ENCODE data around the genes BBLN and TBC1D13.

DNA sequence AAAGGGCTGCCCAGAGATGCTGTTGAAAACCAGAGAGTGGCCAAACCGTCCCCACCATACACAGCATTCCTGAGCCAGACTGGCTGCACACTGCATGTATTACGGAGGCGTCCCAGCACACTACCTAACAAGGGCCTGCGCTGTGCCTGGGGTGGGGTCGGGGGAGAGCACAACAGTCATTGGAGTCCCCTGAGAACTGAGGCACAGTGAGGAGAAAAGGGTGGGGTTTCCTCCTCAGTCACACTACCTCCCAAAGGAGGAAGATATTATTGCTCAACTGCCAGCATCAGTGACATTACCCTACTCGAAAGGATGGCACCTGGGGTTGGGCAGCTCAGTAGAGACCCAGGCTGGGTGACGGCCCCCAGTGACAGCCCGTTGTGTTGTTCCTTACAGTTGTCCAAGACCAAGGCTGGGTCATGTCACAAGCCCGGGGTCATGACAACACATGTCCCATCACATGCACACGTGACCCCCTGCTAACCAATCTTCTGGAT is 4.4 kb downstream of the NAIF1 start:
- RRBS, 2 experiments, result no CpG with 5 or more reads among the region's 10 CpGs

DNA sequence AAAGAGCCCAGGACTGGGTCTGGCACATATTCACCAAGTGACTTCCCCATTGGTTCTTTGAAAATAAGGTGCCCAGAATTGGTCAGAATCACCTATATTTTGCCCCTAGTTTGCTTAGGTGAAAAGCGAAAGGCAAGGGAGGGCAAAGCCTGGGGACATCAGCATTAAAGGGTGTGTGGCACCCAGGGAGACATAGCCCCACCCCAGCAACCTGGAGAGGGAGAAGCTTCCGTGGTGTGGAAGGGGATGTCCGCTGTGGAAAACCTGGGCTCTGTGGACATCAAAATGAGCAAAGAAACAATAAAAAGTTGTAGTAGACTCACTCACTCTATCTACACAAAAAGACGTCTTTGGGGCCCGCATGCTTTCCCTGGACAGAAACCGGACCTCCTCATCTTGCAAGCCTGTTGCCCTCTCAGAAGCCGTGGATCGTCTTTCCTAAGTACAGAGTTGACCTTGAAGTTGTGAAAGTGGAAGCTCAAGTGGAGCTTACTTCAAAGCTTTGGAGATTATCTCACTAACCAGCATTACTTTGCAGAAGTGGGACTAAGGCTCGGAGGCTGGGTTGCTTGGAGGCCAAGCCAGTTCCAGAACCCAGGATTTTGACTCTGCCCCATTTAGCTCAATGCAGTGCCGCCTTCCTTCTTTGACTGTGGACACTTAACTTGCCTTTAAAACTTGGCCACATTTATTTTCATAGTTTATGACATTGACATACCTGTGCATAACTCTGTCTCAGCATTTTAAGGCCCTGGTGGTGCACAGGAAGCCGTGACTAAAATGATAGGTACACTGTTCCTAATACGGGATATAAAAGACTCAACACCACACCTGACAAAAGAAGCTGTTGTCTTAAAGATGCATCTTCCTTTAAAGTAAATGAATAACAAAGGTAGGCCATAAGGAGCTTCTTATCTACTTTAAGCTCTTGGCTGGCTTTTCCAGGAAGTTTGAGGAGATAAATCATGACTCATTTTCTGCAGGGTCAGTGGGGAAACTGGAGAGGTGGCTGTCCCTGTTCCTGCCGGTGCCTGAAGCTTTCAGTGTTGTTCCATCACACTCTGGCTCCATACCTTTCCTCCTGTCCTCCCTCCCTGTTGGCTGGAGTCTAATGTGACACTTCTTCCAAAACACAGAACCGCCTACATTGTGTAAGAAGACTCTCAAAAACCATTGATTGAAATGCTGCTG is 10.6 kb downstream of the SLC25A25 start:
- RRBS, 2 experiments, result no CpG with 5 or more reads among the region's 14 CpGs

DNA sequence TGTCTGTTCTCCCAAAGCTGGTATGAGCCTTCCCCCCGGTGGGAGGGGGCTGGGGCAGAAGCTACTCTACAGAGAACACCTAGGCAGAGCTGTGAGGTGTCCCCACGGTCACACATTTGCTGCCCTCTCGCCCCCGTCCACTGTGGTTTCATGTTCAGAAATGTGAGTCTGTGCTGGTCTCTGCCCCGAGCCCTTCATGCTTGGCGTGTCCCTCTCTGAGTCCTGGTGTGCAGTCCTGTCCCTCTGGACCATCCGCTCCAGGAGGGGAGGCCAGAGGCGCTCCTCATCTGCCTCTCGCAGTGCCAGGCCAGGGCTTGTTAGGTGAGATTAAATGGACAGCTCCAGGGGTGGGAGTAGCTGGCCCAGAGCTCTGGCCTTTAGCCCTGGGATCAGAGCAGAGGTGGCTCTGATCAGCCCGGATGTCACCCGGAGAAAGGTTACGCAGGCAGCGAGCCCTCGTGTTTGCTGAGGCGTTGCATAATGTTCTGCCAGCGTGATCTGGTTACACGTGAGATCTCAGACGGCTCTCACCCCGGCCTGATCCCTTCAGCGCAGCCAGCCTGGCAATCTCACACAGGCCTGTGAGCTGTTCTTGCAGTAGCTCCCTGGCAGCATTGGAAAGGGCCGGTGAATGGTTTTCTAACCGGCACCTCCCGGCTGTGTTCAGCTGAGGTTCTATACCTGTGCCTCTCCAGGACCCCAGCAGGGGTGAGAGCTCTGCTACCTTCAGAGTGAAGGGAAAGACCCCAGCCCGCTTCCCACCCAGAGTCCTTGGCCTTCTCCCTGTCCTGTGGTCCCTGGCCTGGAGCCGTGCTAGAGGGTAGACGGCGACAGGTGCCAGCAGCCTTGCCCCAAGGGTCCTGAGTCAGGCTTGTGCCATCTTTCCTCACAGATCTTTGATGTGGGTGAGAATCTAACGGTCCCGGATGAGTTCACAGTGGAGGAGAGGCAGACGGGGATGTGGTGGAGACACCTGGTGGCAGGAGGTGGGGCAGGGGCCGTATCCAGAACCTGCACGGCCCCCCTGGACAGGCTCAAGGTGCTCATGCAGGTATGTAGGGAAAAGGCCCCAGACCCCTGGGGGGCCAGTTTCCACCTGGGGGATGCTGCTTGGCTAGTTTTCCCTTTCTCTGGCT is 24.4 kb downstream of the PTGES2 start:
- RRBS, 2 experiments, result 94 to 100% methylated on average over 3 to 9 of the region's 32 CpGs

DNA sequence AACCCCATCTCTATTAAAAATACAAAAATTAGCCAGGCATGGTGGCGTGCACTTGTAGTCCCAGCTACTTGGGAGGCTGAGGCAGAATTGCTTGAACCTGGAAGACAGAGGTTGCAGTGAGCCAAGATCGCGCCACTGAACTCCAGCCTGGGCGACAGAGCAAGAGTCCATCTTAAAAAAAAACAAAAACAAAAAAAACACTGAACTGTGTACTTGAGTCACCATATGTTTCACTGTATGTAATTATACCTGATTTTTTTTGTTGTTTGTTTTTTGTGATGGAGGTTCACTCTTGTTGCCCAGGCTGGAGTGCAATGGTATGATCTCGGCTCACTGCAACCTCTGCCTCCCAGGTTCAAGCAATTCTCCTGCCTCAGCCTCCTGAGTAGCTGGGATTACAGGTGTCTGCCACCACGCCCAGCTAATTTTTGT is 15.2 kb downstream of the PTGES2 start:
- RRBS, 2 experiments, result no CpG with 5 or more reads among the region's 6 CpGs

GRCh38 chr9:128131876-128132596 is 4.5 kb upstream of the PTGES2 start:
- RRBS, 2 experiments, result 95% methylated on average over 2 of the region's 12 CpGs; no CpG with 5 or more reads in 1 of the 2 experiments

- RRBS, 2 experiments, result under 1 to 3% methylated on average over 36 of the region's 82 CpGs
Measured at GRCh38 chr9:128159415-128160491, at the start of gene BBLN. Gene BBLN, plus strand, starts transcription at chr9:128160265.

DNA sequence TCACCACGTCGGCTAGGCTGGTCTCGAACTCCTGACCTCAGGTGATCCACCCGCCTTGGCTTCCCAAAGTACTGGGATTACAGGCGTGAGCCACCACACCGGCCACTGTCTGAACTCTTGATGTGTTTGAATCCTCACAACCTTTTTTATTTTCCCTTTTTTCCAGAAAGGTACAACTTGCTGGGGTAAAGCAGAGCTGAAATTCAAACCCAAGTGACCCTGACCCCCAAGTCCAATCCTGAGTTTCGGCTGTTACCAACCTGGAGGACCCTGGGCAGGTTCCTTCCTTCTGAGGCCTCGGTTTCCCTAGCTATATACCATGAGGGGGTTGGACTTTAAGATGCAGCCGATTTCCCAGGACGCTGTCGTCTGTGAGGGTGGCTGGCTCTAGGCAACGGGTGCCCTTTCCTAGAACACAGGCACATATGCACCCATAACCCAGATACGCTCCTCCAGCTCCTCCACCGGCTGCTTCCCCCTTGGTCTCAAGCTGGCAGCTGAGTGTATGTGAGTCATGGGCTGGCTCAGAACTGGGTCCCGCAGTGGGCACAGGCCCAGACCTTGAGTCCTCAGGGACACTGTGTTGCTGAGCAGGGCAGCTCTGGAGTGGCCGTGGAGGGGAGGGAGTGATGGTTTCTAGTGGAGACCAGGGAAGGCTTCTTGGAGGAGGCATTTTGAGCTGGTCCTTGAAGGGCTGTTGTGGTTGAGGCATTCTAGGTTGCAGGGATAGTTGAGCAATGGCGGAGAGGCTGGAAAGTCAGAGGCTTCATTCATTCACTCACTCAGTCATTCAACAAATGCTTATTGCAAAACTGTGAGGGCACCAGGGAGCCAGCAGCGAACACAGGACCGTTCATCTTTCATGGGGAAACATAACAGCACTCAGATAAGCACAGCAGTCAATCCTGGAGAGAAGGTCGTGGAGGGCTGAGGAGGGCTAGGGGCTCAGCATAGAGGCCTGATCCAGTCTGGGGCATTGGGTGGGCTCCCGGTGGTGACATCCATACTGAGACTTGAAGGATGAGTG is 2.1 kb downstream of the BBLN start:
- RRBS, 2 experiments, result no CpG with 5 or more reads among the region's 21 CpGs

- RRBS, 2 experiments, result no CpG with 5 or more reads among the region's 11 CpGs
Measured at GRCh38 chr9:128169791-128170566, 9.9 kb downstream of the BBLN start.

DNA sequence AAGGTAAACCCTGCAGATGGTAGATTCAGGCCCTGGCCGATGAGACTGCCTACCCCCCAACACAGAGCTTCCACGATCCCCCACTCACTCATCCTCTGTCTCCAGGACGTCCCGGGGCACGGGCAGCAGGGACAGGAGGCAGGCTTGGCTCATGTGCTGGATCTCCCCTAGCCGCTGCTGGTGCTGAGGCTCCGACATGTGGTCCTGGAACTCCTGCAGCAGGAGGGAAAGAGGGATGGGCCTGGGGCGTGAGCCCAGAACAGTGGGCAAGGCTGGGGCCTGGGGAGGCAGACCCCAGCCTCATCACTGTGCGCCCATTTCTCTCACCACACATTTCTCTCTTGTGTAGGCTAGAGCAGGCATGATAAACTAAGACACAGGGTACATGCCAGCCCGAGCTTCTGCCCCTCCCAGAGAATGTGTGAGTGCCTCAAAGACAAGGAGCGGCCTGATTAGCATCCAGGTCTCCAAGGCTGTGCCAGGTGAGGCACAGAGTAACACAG is 15.1 kb downstream of the CIZ1 start:
- RRBS, 2 experiments, result no CpG with 5 or more reads among the region's 11 CpGs

DNA sequence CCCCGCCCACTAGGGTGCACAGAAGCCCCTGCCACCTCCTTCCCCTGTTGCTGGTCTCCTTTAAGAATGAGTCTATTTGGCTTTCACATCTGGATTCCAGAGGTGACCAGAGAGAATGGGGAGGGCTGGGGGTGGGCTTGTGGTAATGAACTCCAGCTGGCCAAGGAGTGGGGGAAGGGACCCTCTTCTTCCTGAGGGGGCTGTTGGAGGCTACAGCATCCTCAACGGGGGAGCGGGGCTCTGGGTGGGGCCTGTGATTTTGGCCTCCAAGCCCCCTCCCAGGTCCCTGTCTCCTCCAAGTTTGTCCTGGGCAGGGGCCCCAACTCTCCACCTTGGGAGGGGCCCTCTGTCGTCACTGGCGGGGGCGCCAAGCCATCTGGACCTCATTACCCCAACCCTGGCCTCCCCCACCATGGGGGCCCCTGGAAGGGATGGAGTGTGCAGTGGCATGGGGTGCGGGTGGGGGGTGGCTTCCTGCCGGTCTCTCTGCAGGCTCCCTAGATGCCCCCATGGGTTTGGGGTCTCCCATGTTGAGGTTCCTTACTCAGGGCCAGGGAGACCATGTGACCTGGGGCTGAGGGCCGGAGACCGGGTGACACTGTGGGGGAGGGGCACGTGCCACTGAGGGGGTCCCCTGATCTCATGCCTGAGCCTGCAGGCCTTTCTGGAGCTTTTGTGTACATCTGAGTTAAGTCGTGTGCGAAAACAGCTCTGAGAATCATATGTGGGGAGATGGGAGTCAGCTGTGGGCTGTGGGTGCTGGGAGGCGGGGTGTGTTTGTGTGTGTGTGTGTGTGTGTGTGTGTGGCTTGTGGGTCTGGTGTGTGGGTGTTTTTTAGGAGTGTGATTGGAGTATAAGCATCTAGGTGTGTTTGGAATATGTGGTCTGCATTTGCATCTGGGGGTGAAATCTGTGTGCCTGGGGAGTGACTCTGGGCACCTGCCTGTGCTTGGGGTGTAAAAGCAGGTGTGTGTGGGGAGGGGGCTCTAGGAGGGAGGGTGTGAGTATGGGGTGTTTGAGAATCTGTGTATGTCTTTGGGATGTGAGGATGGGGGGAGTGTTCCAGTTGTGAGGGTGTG is 32.3 kb downstream of the GOLGA2 start:
- RRBS, 2 experiments, result 96% methylated on average over 1 of the region's 14 CpGs; no CpG with 5 or more reads in 1 of the 2 experiments

DNA sequence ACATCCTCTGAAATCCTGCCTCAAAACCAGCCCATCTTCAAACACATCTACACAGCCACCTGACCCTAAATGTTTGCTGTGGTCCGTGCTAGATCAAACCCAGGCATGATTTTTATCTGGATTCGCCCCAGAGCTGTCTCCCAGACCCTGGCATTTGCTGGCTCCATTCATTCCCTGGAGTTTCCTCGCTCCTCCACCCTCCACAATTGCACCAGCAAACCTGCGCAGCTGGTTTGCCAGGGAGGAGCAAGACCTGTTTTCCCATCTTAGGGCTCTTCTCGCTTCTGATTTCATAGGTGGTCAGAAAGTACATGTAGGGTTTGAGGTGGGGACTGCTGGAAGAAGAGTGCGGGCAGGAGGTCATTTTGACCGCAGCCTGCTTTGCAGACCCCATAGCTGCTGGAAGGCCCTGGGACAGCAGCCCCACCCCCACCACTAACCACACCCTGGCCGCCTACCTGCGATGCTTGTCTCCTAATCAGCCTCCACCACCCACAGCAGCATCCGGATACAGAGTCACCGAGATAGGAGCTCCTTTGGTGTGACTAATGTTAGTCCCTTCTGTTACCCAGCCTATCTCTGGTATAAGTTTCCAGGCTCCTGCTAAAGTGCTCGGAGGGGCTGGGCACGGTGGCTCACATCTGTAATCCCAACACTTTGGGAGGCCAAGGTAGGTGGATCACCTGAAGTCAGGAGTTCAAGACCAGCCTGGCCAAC is 22.8 kb downstream of the SWI5 start:
- RRBS, 2 experiments, result no CpG with 5 or more reads among the region's 13 CpGs

DNA sequence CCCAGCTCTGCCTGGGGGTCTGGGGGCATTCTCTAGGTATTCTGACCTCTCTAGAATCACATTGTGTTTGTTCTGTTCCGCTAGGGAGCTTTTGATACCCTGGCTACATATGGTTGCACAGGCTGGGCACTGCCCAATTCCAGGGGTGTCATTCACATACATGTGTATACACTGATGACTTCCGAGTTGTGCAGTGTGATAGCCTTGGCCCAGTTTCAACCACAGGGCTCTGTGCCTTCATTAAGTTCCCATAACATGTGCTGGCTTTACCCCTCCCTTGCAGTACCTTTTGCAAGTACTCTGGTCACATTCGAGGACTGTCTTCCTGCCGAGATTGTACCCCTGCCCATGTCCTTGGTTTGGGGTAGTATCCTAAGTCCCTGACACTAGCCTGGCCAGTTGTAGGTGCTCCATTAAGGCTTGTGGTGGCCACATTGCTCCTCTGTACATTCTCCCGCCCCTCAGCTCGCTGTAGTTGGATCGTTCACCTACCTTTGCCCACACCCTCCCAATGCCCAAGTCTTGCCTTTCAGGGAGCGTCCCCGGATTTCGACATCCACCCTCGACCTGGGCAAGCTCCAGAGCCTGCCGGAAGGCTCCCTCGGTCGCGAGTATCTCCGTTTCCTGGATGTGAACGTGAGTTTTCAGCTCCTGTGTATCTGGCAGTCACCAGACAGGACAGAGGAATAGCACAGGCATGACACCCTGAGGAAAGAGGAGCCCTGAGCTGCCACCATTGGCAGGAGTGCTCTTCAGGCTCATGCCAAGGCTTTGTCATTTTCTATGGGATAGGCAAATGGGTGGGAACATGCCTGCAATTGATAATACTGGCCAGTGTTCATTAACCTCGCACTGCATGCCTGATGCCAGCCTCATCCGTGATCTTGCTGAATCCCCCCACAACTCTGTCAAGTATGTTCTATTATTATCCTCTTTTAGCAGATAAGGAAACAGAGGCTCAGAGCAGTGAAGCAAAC is 2.9 kb downstream of the COQ4 start:
- RRBS, 2 experiments, result 94 to 96% methylated on average over 4 of the region's 19 CpGs

DNA sequence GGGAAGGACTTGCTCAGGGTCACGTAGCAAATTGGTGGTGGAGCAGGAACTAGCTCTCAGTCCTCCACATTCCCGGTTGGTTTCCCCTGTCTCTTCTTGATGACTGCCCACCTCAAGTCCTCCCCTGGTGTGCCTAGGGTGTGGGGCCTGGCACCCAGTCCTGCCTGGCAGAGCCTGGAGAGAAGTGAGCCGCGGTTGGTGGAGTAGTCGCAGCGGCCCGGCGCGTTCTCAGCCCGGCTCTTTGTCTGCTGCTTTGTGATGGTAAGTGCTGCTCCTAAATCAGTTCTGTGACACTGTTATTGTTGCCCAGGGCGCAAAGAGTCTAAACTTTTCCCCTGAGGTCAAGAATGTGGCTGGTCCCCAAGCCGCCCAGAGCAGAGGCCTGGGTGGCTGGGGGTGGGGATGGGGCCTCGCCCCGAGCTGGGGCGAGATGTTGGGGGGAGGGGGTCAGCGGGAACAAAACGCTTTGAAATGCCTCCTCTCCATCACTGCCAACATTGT is 11.8 kb upstream of the CERCAM start:
- RRBS, 2 experiments, result no CpG with 5 or more reads among the region's 17 CpGs

DNA sequence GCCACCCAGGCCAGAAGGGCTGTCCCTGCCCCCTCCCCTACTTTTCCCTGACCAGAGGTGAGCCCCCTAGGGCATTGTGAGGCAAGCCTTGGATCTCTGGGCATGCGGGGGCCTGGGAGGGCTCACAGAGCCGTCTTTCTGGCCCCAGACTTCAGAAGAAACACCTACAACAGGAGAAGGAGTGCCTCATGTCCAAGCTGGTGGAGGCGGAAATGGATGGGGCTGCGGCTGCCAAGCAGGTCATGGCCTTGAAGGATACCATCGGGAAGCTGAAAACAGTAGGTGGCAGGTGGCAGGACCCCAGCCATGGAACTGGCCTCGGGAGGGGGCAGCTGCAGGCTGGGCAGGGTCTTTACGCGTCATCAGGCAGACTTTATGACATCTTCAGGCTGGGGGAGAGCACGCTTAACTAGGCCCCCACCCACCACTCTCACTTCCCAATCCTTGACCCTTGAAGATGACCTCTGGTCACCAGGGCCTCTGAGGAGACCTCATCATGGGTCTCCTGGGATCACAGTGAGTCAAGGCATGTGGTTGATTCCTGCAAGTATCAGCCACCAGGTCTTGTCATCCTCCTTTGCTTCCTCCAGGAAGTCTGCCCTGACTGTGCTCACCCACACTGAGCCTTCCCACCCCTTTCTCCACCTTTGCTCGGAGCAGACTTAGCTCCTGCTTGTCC is 17.1 kb downstream of the ODF2 start:
- RRBS, 2 experiments, result no CpG with 5 or more reads among the region's 10 CpGs

DNA sequence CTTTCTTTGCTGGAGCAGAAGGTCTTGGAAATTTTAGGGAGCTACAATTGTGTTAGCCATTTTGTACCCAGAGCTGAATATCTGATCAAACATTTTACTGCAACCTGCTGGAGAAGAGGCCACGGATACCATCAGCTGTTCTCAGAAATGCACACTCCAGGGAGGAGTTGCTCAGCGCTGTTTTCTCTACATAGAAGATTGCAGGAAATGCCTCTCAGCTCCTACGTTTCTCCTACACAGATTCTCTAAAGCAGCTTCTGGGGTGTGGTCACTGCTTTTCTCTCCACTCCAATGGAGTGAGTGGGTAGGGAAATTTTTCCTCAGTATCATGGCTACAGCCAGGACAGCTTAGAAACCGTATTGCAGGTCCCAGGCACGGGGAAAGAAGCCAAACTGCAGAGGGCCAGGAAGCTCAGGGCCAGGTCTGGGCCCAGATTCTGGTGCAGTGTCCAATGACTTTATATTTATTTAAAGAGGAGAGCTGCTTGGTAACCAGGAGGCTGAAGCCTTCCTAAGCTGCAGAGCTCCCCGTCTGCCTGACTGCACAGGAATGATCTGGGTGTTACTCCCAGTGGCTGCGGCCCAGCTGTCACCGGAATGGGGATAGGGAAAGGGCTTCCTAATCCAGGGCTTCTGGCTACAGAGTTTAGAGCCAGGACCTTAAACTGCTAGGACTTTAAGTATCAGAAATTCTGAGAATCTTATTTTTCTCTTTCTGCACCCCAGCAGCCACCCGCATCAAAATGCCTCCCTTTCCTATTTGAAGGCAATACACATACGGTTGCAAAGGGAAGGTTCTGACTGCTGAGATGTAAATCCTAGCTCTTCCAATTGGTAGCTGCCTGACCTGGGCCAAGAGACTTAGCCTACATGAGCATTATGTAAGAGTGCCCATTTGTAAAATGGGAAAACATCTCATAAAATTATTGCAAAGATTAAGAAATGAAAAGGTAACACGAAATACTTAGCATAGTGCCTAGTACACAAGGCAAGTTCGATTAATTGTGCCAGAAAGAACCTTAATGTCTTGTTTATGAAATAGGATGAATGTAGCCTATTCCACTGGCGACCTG is 1.4 kb upstream of the SPTAN1 start:
- RRBS, 2 experiments, result no CpG with 5 or more reads among the region's 13 CpGs

DNA sequence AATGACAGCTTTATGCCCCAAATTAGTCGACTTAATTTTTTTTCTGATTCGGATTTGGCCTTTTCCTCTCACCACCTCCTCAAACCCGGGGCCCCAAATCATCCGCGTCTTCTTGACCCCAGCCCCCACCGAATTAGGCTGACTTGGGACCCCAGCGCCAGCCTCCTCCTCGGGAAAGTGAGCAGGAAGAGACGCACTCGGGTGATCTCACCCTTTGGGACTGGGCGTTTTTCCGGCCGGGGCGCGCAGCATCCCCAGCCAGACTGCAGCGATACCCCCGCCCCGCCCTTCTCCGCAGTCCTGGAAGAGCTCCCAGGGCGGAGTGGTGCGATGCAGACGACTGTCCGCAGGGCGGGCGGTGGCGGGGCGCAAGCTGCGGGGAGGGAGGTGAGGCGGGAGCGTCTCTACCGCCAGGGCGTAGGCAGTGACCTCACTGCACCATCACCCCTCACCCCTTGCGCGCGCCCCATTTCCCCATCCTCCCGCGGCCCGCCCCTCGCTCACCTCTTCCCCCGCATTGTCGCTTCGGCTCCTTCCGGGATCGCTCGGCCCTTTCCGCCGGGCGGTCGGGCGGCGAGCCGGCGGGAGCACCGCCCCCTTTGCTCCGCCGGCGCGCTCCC is 413 bp upstream of the SPTAN1 start:
- RRBS, 2 experiments, result no CpG with 5 or more reads among the region's 58 CpGs

DNA sequence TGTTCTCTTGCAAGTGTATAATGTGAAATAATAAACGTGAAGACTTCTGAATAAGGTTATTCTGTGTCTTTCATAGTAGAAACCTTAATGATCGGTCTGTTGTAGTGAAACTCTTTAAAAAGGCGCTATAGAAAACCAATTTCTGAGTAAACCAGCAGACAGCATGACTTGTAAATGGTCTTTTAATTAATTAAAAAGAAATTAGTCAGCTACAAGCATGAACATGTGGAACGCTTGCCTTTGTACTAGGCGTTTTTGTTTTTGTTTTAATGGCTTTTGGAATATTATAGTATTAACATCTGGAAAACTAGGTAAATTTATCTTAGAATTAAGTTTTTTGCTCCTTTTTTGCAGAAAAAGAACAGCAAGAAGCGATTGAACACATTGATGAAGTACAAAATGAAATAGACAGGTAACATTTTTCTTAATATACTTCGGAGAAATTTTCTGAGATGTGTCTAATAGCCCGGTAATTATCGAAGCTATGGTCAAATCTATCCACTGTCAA is 1.8 kb downstream of the SET start:
- RRBS, 2 experiments, result no CpG with 5 or more reads among the region's 9 CpGs

- RRBS, 2 experiments, result no CpG with 5 or more reads among the region's 5 CpGs
Measured at GRCh38 chr9:128765450-128766015, 6.2 kb downstream of the ZER1 start.

DNA sequence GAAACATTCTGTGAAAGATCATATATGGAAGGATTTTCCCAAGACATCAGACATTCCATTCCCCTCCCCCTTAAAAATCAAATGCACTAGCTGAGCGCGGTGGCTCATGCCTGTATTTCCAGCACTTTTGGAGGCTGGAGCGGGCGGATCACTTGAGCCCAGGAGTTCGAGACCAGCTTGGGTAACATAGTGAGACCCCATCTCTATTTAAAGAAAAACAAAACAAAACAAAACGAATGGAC is 1.0 kb downstream of the ZER1 start:
- RRBS, 2 experiments, result no CpG with 5 or more reads among the region's 6 CpGs

DNA sequence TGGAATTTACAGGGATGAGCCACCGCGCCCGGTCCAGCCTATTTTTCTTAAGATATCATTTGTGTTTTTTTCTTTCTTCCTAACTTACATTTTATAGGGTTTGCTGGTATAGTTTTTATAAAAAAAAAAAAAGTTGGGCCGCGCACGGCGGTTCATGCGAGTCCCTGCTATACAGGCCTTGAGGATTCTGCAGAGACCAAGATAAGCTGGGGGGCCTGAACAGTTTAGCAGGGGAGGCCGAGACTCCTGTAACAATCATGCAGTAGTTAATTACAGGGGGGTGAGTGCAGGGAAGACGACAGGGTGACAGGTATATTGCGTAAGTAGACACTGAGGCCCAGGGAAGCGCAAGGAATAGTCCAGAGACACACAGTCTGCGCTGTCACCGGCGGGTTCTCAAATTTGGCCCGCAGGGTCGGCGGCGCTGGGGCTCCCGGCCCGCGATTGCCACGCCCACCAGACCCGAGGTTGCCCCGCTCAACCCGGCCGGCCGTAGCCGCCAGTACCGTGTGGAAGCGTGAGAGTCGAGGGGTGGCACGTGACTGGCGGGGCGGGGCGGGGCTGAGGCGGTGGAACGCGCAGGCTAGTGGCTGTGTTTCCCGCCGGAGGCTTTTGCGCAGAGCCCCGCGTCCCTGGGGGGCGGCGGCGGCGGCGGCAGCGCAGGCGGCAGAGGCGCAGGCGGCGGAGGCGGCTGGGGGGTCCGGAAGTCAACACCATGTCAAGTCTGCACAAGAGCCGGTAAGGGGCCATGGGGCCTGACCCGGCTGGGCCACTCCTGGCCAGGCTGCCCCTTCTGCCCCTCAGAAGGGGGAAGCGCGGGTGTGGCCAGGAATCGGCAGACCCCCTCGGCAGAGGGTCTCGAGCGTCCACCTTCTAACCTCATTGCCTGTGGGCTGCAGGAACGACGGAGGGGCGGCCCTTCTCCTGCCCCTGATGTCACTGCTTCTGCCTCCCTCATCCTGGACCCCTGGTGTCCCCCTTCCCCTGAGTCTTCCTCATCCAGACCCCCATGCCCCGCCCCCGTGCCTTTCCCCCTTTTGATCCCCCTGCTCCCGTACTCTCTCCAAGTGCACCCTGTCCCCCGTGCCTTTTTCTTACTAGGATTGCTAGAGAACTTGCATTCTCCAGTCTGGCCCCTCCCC is at the start of gene TBC1D13:
TSS of gene TBC1D13 (plus strand) at position 615 of the 1,142 bp plus-strand sequence.
- RRBS, 2 experiments, result 1% methylated on average over 22 of the region's 71 CpGs